ENCODE measurements around a stretch of chr1.

DNA sequence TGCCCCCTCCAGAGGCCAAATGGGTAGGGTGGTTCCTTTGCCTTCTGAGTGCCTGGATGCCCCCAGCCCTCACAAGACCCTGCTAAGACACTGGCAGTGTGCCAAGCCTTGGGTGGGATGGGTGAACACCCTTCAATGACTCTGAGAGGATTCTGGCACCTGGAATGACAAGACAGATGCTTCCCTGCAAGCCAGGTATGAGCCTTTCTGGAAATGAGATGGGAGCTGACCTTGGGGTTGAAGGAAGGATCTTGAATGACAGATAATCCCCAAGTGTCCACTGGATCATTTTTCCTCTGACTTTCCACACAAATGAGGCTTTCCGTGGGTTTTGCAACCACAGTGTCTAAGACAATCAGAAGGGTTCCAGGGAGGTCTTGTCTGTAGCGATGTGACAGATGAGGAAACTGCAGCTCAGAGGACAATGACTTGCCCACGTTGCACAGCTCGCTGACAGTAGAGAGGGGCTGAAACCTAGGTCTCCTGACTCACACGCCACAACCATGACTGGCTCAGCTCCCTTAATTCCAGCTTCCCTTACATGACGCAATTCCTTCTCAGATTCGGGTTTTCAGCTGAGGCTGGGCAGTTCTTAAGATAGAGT lies 36.5 kb downstream of the DHCR24 start:
- PRO-cap, result no peak
- RAMPAGE, long total RNA, result no peak

DNA sequence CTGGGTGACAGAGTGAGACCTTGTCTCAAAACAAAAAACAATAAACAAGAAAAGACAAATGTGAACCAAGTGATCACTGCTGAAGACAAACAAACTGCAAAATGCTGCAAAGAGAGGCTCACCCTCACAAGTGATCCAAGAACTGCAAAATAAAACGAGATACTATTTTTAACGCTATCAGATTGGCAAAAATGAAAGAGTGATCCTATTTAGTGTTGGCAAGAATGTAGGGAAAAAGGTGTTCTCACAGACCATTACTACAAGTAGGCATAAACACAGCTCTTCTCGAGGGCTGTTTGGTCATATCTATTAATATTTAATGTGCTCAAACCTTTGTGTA lies 18.0 kb downstream of the DHCR24 start:
- PRO-cap, result no peak
- RAMPAGE, long total RNA, result no peak

DNA sequence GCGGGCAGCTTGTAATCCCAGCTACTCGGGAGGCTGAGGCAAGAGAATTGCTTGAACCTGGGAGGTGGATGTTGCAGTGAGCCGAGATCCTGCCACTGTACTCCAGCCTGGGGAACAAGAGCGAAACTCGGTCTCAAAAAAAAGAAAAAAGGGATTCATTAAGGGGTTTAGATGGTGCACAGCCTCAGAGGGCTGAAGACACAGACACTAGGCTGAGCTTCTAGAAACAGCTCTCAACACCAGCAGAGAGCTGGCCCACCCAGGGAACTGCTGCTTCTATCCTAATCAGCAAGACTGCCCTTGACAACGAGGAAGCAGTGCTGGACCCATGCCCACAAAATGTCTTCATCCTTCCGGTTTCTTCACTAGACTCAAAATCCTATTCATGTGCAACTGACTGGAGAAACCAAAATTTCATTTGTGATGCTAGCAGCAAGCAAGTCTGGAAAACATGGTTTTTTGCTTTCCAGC lies 14.9 kb upstream of the TMEM61 start:
- PRO-cap, result no peak
- RAMPAGE, long total RNA, result no peak

DNA sequence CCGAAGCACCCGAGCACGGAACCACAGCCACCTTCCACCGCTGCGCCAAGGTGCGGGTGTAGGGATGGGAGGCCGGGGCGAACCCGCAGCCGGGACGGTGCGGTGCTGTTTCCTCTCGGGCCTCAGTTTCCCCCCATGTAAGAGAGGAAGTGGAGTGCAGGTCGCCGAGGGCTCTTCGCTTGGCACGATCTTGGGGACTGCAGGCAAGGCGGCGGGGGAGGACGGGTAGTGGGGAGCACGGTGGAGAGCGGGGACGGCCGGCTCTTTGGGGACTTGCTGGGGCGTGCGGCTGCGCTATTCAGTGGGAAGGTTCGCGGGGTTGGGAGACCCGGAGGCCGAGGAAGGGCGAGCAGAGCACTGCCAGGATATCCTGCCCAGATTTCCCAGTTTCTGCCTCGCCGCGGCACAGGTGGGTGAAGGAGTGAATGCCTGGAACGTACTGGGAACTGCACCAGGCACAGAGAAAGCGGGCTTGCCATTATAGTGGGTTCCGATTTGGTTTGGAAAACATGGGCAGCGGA lies 707 bp downstream of the PCSK9 start:
- PRO-cap, result no peak
- RAMPAGE, long total RNA, result no peak

GRCh38 chr1:55053085-55053607 lies 13.8 kb downstream of the PCSK9 start:
- PRO-cap, result no peak
- RAMPAGE, long total RNA, result no peak

DNA sequence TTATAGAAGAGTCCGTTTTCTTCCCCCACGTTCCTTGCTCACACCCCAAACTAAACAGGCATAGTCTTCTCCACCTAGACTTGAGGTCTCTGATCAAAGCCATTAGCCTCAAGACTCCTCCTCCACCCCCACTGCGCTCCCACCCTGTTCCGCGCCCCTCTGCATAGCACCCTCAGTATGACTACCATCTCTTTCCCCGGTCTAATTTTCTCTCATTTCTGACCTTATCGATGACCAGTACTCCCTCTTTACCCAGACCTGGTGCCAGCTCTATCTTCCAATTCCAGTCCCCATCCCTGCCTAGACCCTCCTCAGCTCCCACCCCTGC lies 1.4 kb downstream of the USP24 start:
- PRO-cap, result no peak
- RAMPAGE, long total RNA, result no peak

- PRO-cap, result no peak
- RAMPAGE, long total RNA, result no peak
These were observed 1.1 kb downstream of the USP24 start for GRCh38 chr1:55214083-55214454.

DNA sequence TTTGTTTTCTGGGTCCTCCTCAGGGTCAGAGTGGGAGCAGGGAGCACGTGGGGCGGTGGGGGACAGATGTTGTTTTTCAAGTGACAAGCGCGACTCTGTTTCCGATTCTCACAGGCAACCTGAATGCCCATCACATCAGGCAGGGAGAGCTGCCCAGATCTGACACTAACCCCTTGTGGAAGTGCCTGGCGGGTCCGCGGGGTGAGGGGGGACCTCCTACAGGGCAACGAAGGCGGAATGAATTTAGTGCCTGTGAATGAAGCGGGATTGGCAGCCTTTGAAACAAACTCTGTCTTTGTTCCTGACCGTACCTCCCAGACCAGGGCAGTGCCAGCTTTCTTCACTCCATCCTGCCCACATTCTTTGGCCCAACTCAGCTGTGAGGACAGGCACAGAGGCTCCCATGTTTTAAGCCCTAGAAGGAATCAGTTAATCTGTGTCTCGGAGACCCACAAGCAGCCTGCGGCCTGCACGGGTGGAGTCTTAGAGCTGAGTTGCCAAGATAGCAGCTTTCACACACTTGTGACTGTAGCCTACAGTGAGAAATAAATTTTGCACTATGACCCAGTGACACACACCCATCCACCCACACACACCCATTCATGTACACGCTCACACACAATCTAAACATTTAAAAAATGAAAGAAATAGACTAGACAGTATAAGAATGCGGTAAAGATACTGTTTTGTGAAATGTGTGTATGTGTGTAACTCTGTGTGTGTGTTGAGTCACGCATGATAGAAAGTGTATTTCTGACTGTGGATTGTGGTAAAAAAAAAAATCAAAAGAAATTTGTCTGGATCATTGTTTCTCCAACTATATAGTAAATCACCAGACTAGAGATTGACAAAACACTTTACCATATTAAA lies 60.1 kb upstream of the USP24 start:
- PRO-cap, result no peak
- RAMPAGE, long total RNA, result no peak

GRCh38 chr1:55328979-55329599 lies 113.9 kb upstream of the USP24 start:
- PRO-cap, result no peak
- RAMPAGE, long total RNA, result no peak

DNA sequence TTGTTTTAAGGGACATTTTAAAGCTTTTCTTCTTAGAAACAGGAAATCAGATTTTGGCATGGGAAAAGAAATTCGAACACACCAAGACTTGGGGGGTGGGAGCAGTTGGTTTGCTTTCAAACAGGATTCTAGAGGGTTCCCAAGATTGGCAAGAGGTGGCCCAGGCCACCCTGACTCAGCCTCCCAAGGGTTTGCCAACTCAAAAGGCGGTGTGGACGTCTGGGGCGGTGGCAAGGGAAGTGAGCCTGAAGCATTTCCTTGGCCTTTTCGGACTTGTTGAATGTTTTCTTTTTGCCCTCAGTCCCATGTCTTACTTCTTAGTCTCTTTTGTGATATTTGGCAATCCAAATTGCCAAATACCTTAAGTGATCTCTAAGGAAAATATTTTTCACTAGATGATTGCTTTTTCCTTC lies 374.4 kb upstream of the USP24 start:
- PRO-cap, result no peak
- RAMPAGE, long total RNA, result no peak

DNA sequence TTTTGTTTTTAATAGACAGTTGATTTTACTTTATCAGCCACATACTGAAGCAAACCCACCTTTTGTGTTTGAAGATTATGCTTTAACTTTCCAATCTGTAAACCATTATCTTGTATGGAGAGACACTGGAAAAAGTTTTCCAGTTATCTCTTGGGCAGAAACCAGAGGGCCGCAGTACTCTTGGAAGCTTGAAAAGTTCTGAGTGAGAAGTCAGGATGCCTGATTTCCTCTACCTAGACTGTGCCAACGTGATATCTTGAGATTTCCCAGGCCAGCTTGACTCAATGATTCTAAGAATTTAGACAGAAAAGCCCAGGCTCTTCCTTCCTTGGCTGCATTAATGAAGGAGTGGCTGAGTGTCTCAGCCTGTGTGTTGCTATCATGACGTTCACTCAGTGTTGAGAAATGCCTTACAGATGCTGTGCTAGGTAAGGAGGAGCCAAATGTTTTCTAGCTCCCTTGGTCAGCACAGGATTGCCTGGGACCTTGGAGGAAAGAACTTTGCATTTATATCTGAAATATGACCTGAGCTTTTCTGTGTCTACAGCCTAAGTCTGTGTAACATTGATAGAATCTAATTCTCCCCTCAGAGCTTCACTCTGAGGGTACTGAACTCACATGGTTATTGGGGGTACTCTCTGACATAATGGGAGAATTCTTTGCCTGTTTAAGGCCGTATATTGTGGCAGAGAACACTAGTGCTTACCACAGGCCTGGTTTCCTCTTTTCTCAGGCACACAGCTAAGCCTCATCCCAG lies 454.2 kb upstream of the USP24 start:
- PRO-cap, result no peak
- RAMPAGE, long total RNA, result no peak

DNA sequence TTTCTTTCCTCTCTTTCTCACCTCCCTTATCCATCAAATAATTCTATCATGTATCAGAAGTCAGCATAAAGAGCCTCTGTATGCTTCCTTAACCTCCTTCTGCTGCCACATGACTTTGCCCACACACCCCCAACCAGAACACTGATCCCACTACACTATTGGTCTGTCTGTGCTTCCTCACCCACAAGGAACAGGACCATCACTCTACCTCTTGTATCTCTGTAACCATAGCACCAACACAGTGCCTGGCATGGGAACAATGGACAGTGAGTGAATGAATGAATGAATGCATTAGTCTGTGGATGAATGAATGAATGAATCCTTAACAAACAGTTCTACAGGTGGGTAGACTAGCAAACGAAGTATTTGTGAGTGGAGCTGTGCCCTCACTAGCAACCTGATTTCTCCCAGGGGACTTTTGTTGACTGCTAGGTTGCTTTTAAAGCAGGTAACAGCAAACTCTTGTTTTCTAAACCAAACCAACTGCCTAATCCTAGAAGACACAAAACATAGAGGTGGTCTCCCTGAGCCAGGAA lies 199.6 kb downstream of the PLPP3 start:
- PRO-cap, result no peak
- RAMPAGE, long total RNA, result no peak

DNA sequence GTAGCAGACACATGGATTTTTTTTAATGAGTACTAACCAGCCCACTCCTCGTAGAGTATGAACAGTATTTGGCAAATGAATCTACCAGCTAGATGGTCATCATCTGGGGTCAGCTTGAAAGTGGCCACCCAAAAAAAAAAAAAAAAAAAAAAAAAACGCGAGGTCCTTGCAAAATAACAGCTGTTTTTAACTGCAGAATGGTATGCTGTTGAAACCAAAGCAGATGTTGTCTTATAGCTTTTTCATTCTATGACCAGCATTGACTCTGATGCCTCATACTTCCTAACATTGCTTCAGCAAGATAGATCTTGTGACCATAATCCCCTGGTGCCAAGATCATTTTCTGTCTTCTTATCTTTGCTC lies 181.7 kb downstream of the PLPP3 start:
- PRO-cap, result no peak
- RAMPAGE, long total RNA, result no peak

- PRO-cap, result no peak
- RAMPAGE, long total RNA, result no peak
These were observed 168.4 kb downstream of the PLPP3 start for GRCh38 chr1:56410877-56411505.

GRCh38 chr1:56497010-56497427 lies 82.3 kb downstream of the PLPP3 start:
- PRO-cap, result no peak
- RAMPAGE, long total RNA, result no peak

DNA sequence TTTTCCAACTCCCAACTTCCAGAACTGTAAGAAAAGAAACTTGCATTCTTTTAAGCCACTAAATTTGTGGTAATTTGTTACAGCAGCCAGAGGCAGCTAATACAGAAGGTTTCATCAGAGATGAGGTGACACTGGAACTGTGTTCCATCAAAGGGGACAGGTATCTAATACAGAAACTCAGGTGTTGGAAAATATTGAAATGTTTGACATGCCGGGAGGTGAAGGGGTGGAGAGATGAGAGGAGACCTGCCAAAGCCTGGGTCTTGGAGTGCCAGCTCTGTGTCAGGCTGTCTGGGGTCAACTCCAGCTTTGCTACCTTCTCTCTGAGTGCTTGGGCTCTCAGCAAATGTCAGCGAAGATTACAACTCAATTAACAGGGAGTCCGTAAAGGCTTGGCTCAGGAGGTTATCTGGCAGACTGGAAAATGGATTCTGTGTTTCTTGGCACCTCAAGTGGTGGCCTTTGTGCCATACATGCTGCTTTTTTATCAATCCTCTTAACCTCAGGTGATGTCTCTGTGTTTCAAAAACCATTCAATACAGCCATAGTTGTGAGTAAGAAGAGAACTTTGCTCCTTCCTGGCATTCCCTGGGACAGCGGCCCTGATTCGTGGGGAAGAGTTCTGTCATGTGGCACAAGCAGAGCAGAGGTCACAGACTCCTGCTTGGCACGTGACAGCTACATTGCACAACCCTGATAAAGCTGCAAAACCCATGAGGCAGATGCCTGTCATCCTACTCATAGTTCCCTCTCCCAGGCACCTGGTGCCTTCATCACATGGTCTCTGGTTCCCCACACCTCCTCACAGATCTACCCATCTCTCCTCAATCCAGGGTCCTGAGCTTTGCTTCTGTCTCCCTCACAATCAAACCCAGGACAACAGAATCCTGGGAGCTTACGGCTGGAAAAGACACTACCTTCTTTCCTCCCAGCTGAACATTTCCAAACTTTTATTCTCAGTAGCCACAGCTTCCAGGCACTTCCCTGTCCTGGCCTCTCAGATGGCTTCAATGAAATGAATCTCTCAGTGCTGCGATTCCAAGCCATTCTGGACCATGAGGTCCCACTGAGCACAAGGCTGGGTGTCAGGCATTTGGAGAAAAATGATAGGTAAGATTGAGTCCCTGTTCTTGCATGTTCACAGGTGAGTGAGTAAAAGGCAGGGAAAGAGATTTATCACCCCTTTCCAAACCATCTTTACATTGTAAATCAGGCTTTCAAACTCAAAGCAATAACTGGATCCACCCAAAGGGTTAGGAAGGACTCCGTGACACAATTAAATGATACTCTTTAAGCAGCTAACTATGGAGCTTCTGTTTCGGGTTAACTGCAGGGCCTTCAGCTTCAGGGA lies 70.9 kb downstream of the PLPP3 start:
- PRO-cap, result no peak
- RAMPAGE, long total RNA, result no peak

DNA sequence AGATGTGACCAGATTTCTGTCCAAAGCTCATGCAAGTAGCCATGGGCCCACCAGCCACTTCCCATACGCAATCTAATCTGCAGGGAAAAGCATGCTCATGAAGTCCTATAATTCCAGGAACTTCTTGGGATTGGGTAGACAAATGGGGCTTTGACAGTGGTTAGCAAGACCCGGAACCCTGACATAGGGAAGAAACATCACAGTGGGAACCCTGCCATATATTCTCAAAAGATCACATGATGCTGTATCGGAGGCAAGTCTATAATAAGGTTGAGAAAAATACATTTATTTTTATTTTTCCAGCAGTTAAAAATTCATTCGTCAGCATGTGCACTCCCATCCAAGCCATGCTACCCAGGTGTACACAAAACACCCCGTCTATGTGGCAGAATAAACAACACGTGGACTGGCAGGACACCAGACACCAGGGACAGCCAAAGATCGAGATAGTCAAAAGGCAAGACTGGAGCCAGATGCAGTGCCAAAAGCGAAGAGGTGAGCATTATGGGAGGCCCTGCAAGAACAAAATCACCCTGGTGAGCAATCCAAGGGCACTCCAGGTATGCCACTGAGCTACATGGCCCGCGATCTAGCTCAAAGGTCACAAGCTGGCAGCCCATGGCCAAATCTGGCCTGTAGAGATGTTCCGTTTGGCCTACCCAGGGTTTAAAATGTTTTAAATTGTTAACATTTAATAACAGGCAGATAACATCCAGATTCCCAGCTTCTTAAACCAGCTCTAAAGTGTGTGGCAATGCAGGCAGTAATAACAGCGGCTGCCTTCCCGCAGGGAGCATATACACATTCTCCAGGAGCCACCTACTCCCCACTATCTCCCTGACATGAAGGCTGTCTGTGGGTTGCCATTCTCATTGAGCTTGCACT lies 33.7 kb downstream of the PLPP3 start:
- PRO-cap, result no peak
- RAMPAGE, long total RNA, result no peak

- PRO-cap, result no peak
- RAMPAGE, long total RNA, result no peak
These were observed 9.7 kb downstream of the PLPP3 start for GRCh38 chr1:56569527-56570117.

DNA sequence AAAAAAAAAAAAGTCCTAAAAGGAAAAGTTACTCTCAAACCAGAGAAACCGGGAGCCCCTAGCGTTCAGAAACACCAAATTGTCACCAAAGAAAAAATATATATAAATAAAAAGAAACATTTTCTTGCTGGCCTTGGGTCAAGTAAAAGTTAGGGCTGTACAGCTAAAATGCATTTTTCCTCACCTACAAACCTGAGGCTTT lies 267 bp upstream of the PLPP3 start:
- PRO-cap, result no peak
- RAMPAGE, long total RNA, result no peak

DNA sequence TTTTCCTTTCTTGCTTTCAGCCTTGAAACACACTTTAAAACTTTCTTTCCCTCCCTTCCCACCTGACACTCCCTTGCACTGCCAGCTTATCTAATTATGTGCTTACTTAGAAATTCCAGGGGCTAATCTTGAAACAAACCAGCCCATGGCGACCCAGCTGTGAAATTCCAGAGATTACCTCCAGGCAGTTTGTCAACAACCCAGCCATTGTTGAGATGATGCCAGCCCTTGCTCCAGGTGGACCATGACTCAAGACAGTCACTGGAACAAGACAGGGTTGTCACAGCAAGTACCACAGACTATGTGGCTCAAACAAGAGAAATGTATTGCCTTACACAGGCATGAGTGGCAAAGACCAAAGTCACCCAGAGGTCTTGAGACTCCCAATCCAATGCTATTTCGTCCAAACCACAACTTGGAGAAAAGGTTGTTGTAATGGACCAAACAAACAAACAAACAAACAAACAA lies 7.9 kb downstream of the FYB2 start:
- PRO-cap, result no peak
- RAMPAGE, long total RNA, result no peak